Measurements from ENCODE around the genes CST6, RBM4 and LRFN4.

DNA sequence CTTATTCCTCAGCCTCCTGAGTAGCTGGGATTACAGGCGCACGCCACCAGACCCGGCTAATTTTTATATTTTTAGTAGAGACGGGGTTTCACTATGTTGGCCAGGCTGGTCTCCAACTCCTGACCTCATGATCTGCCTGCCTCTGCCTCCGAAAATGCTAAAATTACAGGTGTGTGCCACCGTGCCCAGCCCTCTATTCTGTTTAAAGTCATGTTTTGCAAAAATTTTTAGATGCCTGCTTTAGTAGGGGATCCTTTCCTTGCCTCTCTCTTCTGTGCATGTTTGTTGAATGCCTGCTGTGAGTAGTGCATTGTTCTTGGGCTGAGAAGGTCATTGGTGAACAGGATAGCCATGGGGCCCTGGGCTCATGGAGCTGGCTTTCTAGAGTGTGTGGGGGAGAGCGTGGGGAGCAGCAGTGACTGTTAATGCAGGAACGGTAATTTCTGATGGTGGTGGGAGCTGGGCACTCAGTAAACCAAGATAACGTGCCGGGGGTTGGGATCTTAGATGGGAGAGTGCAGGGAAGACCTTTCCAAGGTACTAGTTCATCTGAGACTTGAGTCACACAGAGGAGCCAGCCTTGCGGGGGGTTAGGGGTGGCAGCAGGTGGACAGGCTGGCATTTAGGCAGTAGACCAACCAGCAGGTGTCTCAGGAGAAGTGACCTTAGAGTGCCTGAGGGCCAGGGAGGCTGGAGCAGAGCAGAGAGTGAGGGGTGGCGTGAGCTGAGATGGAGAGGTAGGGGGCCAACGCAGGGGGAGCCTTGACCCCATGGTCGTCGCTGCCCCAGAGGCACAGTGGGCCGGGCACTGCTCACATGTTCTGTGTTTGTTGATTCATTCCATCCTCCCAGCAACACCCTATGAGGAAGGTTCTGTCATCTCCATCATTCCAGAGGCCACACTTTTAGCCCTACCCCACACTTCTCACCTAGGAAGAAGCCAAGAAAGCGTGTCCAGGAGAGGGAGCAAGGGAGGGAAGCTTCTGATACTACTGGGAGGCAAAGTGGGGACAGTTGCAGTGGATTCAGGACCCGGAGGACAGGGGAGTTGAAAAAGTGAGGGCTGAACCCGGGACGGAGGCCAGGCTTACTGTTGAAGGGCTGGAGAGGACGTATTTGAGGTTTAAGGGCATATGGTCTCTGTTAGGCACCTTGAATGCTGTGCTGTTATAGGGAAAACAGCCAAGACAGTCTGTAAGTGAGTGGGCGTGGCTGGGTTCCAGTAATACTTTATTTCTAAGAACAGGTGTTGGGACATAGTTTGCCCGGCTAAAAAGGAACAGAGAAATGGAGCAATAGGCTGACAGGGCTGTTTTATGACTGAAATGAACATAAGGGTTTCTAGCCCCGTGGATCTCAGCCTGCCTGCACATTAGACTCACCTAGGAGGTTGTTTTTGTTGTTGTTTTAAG lies 7.0 kb downstream of the SART1 start:
- RRBS, result no CpG with 5 or more reads among the region's 24 CpGs

DNA sequence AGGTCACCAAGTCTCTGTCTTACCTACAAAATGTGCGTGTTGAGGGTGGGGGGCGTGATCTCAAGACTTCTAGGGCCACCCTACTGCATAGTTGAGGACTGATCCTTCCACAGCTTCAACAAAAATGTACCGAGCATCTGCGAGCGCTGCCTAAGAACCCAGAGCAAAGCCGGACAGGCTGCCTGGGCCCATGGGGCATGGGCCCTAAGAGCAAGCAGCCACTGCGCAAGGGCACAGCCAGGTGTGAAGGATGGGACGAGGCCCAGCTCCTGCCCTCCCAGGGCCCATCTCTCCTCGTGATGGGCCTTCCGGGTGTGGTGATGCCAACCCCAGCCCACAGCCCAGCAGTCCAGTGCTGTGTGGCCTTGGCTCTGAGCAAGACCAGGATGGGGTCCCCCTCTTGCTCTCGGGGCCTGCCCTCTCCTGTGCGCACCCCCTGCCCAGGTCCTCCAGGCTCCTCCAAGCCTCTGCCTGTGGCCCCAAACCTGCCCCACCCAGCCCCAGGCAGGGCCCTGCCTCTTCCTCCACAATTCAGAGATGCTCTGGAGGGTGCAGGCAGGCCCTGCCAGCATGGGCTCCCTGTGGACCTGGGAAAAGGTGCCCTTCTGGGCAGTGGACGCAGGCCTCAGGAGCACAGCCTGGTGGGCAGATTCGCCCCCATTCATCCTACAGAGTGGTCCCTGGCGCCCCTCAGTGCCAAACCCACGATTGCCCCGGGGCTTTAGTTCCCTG lies 20.0 kb downstream of the EIF1AD start:
- RRBS, result no CpG with 5 or more reads among the region's 17 CpGs

- RRBS, result 12% methylated on average over 5 of the region's 74 CpGs
These were observed at the start of gene CST6 for GRCh38 chr11:66011642-66012492. Gene CST6 (plus strand): TSS chr11:66012008.

DNA sequence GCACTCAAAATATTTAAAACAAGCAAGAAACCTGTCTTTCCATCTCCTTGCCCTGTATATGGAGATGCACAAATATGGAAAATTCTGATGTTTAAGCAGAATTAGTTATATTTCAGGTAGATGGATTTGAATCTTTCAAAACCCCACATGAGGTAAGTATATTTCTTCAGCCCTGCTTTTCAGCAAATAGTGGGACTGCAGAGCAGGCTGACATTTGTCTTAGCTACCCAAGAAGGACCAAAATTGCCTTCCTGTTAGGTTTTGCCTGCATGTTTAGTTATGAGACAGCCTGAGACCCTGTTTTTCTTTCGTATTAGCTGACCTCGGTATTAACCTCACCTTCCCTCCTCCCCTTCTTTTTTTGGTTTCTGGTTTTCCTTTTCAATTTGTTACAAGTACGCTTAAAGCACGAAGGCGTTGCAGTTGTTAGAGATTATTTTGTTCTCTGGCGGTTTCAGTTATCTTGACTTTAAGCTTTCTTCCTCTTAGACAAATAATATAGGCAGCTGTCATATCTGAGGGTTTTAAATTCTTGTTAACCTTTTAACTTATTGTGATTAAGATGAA lies 45.4 kb downstream of the PACS1 start:
- RRBS, result no CpG with 5 or more reads among the region's 6 CpGs

DNA sequence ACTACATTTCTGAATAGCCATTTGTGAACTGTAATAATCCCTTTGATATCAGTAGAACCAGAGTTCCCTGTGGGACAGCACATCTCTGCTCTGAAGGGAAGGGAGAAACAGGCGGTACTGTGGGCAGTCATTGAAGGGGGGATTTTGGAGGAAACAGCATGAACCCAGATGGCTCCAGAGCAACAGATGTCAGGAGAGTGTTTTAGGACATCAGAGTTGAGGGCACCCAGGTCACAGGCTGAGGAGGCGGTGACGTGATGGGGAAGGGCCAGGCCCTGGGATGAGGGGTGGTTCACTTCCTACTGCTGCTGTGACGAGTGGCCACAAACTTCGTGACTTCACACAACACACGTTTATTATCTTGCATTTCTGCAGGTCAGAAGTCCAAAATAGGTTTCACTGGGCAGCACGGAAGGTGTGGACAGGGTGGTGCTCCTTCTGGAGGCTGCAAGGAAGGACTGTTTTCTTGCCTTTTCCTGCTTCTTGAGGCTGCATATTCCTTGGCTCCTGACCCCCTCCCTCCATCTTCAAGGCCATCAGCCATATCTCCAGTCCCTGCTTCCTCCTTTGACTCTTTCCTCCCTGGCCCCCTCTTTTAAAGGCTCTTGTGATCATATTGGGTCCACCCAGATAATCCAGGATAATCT lies 66.7 kb upstream of the KLC2 start:
- RRBS, result no CpG with 5 or more reads among the region's 7 CpGs

DNA sequence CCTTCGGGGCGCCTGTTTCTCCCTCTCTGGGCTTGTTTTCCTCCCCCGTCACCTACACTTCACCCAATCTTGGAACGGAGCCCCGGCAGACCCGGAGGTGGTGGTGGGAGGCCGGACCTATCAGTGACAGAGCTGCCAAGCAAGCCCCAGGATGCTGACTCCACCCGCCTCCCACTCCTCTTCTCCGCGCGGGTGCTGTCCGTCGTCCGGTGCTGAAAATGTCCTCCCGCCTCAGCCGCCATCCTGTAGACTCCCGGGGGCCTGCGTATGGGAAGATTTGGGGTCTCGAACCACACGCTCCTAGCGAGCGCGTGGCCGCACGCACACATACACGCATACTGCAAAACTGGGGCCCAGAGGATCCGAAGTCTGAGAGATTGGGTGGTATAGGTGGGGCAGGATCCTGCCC lies 581 bp upstream of the YIF1A start:
- RRBS, result 1% methylated on average over 10 of the region's 27 CpGs

GRCh38 chr11:66322664-66322980 lies 5.8 kb upstream of the CD248 start:
- RRBS, result no CpG with 5 or more reads among the region's 6 CpGs

DNA sequence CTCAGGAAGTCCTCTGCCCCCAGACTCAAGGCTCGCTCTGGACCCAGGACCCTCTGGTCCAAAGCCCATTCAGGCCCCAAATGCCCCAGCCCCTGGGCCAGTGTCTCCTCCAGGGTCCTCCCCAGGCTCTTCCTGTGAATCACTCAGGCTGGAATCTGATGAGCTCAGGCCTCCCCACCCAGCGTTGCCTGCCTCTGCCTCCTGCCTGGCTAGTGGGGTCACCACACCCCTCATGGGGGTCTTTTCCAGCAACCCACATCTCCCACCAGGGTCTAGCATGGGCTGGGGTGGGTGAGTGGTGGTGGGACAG lies 9.1 kb downstream of the RIN1 start:
- RRBS, result no CpG with 5 or more reads among the region's 2 CpGs

GRCh38 chr11:66393252-66393686 lies 21.7 kb upstream of the SLC29A2 start:
- RRBS, result no CpG with 5 or more reads among the region's 6 CpGs

DNA sequence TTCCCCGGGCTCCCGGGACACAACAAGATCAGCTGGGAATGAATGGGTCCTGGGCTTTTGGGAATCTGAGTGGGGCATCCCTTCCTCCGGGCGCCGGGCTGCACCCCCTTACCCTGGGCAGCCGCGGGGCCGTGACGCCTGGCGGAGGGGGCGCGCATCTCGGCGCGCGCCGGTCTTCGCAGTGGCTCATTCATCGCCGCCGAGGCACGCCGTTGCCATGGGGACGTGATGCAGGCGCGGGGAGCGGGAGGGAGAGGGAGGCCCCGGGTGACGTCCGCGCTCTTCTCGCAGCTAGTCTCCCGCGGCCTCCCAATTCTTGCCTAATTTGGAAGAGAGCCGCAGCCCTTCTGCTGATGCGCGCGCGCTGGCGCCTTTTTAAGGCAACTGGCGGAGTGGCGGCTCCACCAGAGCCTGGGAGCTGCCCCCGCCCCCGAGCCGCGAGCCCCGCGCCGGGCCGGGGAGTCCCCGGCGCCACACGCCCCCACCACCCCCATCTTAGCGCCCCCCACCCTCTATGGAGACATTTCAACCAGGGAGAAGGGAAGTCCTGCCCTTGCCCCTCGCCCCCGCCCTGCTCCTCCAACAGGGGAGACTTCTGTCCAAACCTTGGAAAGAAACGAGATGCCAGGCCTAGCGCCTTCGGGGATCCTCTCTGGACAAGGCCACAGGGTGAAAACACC lies 11.9 kb upstream of the NPAS4 start:
- RRBS, result 2% methylated on average over 22 of the region's 59 CpGs

GRCh38 chr11:66440122-66440638 lies 1.5 kb upstream of the MRPL11 start:
- RRBS, result no CpG with 5 or more reads among the region's 8 CpGs

DNA sequence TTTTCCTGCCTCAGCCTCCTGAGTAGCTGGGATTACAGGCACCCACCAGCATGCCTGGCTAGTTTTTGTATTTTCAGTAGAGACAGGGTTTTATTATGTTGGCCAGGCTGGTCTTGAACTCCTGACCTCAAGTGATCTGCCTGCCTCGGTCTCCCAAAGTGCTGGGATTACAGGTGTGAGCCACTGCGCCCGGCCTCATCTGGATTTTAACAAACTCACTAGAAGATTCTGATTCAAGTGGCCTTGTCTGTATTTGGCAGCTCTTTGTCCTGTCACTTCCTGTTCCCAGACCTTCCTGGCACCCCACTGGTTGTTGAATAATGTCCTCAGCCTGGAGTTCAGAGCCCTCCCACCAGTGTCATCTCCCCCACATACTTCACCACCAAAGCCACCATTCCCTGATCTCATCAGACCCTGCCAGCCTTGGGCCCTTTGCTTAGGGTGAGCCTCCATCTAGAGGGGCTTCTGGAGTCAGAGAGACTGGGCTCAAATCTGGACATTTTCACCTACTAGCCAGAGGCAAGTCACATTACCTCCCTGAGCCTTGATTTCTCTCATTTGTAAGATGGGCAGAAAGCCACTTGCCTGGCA lies 3.3 kb downstream of the PELI3 start:
- RRBS, result no CpG with 5 or more reads among the region's 3 CpGs

GRCh38 chr11:66627446-66627972 lies 11.0 kb upstream of the RBM4 start:
- RRBS, result no CpG with 5 or more reads among the region's 5 CpGs

- RRBS, result 5% methylated on average over 4 of the region's 51 CpGs
These were observed at the start of gene RBM4 for GRCh38 chr11:66638563-66639332. Gene RBM4 (plus strand): TSS chr11:66638703.

GRCh38 chr11:66655271-66655932 lies 16.9 kb downstream of the RBM4 start:
- RRBS, result no CpG with 5 or more reads among the region's 9 CpGs

DNA sequence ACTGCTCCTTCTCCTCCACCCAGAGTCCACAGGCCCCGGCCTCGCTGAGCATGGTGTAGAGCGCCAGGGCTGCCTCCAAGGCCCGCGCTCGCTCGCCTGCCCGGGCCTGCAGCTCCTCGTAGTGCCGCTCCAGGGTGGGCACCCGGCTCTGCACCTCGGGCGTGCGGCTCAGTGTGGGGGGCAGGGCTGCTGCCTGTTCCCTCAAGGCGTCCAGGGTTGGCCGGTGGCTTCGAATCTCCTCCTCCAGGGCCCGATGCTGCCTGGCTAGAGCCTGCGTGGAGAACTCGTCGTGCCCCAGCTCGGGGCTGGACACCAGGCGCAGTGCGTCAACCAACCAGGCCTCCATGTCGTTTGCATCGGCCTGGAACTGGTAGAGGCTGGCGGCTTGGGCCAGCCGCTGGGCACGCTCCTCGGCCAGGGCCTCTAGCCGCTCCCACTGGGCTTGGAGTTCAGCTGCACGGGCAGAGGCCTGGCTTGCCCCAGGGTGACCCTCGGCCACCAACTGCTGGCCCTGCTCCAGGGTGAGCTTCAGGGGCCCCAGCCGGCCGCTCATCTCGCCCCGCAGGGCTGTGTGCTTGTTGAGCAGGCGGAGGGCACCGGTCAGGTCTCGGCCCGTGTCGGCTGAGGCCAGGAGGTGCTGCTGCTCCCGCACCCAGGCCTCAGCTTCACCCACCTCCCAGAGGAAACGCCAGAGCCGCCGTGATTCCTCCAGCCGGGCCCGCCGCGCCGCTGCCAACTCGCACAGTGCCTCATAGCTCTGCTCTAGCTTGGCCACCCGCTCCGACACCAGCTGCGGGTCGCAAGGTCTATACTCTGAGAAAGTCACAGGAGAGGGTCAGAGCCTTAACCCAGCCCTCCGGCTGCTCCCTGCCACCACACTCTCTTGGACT lies 24.1 kb downstream of the SPTBN2 start:
- RRBS, result 83% methylated on average over 22 of the region's 57 CpGs

- RRBS, result no CpG with 5 or more reads among the region's 8 CpGs
These were observed 13.8 kb downstream of the SPTBN2 start for GRCh38 chr11:66715178-66715731.

GRCh38 chr11:66744222-66744544 lies 386 bp upstream of the C11orf80 start:
- RRBS, result 3% methylated on average over 6 of the region's 23 CpGs

DNA sequence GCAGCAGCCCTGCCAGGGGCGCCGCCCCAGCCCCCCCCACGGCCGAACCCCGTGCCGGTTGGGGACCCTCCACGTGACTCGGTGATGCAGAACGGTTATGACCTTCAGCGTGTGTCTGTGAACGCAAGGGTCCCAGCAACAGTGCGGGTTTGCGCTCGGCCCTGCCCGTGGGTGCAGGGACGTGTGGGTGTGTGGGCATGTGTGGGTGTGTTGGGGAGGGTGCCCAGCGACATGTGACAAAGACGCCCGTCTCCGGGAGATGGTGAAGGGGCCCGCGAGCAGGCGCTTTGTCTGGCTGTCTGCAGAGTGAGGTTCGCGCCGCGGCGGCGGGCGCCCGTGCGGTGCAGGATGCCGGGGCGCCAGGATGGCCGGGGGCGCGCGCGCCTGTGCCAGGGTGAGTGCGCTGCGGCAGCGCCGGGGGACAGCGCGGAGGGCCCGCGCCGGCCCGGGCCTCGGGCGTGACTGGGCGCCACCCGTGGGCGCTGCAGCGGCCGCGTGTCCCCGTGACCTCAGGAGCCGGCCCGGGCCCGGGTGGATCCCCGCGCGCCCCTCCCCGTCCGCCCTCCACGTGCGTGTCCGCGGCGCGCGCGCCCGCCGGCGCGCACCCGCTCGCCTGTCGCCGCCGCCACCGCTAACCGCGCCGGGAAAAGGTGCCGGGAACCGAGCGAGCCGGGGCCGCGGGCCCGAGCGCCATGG lies at the start of gene LRFN4:
LRFN4 (plus strand) TSS at position 594 of the 696 bp plus-strand sequence.
- RRBS, result 1% methylated on average over 69 of the region's 95 CpGs

GRCh38 chr11:66883594-66883925 lies 26.7 kb downstream of the LRFN4 start:
- RRBS, result no CpG with 5 or more reads among the region's 5 CpGs